Thoracic aorta endothelial cell (primary cell): Measurements from ENCODE around the gene CHRNA9.

GRCh38 chr4:39045288-39045539, 13.0 kb upstream of the TMEM156 start:
- CAGE, long polyA plus RNA, result no peak

DNA sequence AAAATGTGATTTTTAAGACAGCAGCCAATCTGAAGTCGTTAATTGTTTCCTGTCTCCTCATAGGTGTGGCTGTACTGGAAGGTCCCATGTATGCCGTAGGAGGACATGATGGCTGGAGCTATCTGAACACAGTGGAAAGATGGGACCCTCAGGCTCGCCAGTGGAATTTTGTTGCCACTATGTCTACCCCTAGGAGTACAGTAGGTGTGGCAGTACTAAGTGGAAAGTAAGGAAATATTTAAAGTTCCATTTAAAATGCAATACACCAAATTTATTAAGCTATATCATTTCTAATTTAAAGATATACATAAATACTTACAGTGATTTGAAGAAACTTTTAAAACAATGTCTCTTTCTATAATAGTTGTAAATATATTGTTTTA, 45.5 kb downstream of the KLHL5 start:
- CAGE, long polyA plus RNA, result no peak

- CAGE, long polyA plus RNA, result no peak
Observed at GRCh38 chr4:39117700-39118397, 55.8 kb downstream of the KLHL5 start.

GRCh38 chr4:39231606-39232518, 49.5 kb downstream of the WDR19 start:
- CAGE, long polyA plus RNA, result no peak

- CAGE, long polyA plus RNA, result no peak
Observed at GRCh38 chr4:39446266-39446582, 12.5 kb downstream of the RPL9 start.

DNA sequence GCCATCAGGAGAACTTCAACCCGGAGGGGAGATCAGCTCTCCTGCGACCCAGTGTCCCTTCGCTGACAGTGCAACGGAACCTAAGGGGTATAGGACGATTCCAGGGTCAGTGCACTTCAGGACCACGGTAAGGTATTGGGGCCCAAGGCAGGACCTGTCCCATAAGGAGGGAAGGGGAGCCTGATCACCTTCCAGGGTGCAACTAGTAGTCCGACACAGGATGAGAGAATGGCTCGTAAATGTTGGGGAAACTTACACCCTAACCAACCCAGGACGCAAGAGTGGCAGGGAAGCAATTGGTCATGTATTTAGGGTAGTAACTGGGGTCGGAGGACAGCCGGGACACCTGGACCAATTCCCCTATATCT, 26.4 kb downstream of the LIAS start:
- CAGE, long polyA plus RNA, result no peak

DNA sequence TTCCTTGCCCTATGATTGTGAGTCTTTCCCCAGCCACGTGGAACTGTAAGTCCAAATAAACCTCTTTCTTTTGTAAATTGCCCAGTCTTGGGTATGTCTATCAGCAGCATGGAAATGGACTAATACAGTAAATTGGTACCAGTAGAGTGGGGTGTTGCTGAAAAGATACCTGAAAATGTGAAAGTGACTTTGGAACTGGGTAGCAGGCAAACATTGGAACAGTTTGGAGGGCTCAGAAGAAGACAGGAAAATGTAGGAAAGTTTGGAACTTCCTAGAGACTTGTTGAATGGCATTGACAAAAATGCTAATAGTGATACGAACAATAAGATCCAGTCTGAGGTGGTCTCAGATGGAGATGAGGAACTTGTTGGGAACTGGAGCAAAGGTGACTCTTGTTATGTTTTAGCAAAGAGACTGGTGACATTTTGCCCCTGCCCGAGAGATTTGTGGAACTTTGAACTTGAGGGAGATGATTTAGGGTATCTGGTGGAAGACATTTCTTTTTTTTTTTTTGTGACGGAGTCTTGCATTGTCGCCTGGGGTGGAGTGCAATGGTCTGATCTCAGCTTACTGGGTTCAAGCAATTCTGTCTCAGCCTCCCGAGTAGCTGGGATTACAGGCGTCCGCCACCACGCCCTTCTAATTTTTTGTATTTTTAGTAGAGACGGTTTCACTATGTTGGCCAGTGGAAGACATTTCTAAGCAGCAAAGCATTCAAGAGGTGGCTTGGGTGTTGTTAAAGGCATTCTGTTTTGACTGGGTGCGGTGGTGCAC, 5.4 kb upstream of the UGDH start:
- CAGE, long polyA plus RNA, result no peak

DNA sequence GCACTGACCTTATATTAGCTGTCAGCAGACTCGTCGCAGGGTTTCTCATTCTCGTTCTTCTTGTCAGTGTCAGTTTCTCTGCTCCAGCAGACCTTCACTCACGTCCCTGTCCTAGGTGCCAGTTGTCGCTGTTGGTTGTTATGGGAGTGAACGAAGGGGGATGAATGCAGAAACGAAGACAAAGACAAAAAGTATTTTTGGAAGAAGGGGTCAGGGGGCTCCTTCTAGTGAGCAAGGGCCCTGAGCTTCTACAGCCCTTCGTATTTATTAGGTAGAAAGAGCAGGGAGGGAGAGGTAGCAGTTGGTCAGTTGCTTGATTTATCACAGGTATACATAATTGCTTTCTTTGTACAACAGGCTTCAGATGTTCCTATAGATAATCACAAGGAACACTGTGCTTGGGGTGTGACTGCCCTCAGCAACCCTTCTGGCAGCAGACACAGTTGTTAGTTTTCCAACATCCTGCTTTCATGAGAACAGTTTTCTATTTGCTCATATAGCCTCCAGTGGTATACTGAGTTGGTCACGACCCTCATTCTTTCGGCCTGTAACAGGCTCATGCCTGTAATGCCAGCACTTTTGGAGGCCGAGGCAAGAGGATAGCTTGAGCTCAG, 16.7 kb upstream of the UGDH start:
- CAGE, long polyA plus RNA, result no peak

GRCh38 chr4:39696883-39697400, 994 bp upstream of the UBE2K start:
- CAGE, long polyA plus RNA, result no peak

- CAGE, long polyA plus RNA, result no peak
Observed at GRCh38 chr4:39706372-39706957, 8.5 kb downstream of the UBE2K start.

DNA sequence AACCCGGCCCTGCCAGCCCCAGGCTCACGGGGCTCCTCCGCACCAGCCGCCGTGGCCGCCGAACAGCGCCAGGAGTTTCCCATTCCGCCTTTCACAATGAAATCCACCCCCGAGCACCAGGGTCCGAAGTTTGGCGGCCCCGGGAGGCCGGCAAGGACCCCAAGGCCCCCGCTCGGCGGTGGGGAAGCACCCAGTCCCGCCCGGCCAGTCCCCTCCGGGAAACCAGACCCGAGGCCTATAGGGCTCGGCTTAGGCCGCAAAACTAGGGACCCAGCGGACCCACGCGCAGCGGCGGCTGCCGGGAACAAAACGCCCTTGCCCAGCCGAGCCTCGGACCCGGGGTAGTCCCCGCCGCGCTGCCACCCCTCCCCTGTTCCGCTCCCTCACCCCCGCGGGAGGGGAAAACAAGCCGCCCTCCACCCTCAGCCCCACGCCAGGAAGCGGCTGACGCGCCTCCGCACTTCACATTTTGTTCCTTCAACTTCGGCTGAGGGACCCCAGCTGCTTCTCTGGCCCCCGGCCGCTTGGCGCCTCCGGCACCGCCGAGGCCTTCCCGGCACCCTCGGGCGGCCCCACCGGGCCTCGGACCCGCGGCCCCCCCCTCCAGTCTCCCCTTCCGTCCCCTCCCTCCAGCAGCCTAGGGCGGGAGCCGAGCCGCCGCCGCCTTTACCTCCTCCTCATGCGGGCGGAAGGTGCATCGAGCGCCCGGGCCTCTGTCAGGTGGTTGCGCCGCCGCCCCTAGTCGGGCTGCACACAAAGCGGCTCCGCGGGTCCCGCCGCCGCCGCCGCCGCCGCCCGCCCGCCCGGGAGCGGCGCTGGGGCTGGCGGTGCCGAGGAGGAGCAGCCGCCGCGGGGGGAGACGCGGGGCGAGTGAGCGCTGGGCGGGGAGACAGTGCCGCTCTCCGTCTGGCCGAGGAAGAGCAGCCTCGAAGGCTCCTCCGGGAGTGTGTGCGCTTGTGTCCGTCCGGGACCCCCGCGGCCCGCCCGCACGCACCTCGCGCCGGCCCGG, 620 bp downstream of the PDS5A start:
- CAGE, long polyA plus RNA, result no peak

GRCh38 chr4:40193560-40193836, 3.3 kb upstream of the RHOH start:
- CAGE, long polyA plus RNA, result no peak

DNA sequence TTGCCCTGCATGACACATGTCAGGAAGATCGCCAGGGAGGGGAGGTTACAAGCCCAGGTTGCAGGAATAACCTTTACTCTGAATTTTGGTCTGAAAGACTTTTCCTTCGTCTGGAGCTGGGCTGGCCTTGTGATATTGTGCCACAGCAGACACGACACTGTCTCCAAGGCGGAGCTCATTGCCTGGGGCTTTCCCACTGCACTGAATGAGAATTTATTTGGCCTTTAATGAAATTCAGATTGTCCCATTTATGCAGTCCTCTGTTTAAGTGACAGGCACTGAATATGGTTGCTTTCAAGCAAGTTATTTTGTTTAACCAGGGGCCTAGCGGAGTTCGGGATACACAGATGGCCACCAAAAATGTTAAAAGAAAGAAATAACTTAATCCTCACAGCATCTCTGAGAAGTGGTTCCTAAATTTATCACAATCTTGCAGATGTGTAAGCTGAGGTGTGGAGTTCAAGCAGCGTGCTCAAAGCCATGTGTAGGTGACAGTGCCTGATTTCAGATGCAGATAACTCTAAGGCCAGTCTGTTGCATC, 45.2 kb downstream of the RHOH start:
- CAGE, long polyA plus RNA, result no peak

DNA sequence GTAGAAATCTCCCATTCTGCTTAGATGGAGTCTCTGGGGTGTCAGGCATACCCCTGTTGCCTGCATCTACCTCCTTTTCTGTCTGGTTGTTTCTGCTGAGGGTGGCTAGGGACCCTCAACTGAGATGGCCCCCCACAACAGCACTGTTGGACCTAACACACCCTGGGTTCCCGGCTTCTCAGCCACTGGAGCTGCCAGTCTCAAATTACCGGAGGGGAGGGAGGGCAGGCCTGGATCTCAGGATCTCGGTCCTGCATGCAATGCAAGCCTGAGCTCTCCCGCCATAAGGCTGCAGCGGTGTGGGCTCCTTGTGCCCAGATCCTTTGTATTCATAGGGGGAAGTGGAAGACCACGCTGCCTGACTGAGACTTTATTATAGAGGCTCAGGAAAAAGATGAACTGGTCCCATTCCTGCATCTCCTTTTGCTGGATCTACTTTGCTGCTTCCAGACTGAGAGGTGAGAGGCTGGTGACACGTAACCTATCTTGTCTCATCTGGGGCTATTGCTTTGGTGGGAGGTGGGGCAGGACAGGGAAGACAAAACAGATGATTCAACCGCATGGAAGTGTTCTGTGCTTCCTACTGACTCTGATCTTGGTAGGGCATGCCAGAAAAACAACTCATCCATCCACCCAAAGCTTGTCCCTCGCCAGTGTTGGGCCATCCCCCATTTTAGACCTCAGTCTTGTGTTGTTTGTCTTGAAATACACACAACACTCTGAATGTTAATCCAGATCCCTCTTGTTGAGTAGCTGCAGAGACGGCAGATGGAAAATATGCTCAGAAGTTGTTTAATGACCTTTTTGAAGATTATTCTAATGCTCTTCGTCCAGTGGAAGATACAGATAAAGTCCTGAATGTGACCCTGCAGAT, at the start of gene CHRNA9:
TSS of gene CHRNA9 (plus strand) at position 260 of the 874 bp plus-strand sequence.
- CAGE, long polyA plus RNA, result no peak

- CAGE, long polyA plus RNA, result no peak
Observed at GRCh38 chr4:40424856-40425968, 90.1 kb downstream of the CHRNA9 start.

- CAGE, long polyA plus RNA, result no peak
Observed at GRCh38 chr4:40500927-40501247, 128.8 kb downstream of the RBM47 start.

DNA sequence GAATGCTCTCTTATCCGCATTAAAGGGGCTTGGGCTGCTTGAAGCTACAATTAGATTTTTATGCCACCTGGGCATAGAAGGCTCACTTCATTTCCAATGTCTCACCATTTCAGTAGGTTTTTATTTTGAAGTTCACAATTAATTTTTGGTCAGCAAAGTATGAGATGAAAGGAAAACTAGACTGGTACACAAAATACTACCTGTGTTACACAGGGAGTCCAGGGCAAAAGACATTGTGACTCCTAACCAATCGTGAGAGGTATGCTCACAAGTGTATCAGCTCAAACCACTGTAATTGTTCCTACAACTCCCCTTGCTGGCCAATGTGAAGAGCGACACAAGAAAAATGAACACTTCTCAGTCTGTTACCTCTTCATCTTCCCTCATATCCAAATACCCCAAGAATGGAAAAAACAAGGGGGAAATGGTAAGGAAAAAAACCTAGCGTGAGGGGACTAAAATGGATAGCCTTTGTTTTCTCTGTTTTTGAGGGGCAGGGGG, 30.8 kb upstream of the NSUN7 start:
- CAGE, long polyA plus RNA, result no peak

GRCh38 chr4:41144036-41144329, 70.4 kb downstream of the APBB2 start:
- CAGE, long polyA plus RNA, result no peak

- CAGE, long polyA plus RNA, result no peak
Observed at GRCh38 chr4:41195106-41195775, 19.1 kb downstream of the APBB2 start.

DNA sequence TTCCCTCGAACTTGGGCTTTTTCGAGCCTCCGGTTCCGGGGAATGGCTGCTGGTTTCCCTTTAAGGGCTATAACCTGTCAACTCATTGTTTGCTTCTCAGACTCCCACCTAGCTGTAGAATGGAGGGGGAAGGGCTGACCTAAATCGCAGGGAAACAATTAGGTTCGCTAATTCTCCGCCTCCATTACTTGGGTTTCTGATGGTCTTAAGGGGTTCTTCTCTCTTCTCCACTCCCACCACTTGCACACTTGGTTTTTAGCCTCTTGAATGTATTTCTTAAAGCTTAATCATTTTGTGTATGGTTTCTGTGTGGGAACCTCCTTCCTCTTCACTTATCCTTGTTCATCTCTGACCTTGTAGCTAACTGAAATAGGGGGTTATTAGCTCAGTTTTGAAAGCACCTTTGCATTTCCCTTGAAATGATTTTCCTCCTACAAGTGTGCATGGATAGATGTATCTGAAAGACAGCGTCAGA, 1.3 kb downstream of the UCHL1 start:
- CAGE, long polyA plus RNA, result no peak